ENCODE measurements around a stretch of chr1.

- CAGE, long polyA plus RNA = no peak
- RRBS = 69% methylated on average over 4 of the region's 15 CpGs
These were observed 66.4 kb upstream of the LRRN2 start for GRCh38 chr1:204751869-204752315.

DNA sequence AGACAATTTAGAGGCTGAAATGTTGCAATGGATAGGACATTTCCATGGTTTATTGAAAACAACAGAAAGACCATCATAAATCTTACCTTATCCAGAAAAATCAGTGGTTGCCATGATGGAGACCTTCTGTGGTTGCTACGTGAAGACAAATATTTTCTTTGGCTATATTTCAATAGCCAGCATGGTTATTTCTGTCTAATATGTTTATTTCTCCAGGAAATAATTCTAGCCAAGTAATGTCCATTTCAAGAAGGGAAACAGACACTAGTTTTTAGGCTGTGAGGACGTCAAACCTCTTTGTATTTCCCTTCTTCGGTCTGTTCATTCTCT, 7.0 kb upstream of the NFASC start:
- CAGE, long polyA plus RNA = no peak
- RRBS = no CpG with 5 or more reads among the region's 3 CpGs

- CAGE, long polyA plus RNA = no peak
- RRBS = no CpG with 5 or more reads among the region's 5 CpGs
These were observed 52.4 kb upstream of the CNTN2 start for GRCh38 chr1:204990534-204991097.

DNA sequence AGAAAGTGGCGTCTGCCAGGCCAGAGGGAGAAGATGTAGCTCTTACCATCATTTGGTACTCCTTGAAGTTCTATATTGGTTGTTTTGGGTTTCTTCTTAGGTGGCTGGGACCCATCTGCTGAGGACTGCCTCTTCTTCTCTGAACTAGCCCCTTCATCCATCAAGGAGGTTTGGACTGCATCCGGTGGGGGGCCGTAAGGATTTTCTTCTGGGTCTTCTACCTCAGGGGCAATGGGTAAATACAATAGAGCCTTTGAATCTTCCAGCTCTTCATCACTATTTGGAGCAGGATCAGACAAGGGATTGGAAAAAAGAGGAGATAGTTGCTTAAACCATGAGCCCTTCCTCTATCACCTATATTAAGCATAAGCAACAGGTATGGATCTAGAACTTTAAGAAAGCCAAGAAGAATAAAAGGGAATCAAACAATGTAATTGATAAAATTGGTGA, 12.4 kb upstream of the TMEM81 start:
- CAGE, long polyA plus RNA = no peak
- RRBS = no CpG with 5 or more reads among the region's 3 CpGs

DNA sequence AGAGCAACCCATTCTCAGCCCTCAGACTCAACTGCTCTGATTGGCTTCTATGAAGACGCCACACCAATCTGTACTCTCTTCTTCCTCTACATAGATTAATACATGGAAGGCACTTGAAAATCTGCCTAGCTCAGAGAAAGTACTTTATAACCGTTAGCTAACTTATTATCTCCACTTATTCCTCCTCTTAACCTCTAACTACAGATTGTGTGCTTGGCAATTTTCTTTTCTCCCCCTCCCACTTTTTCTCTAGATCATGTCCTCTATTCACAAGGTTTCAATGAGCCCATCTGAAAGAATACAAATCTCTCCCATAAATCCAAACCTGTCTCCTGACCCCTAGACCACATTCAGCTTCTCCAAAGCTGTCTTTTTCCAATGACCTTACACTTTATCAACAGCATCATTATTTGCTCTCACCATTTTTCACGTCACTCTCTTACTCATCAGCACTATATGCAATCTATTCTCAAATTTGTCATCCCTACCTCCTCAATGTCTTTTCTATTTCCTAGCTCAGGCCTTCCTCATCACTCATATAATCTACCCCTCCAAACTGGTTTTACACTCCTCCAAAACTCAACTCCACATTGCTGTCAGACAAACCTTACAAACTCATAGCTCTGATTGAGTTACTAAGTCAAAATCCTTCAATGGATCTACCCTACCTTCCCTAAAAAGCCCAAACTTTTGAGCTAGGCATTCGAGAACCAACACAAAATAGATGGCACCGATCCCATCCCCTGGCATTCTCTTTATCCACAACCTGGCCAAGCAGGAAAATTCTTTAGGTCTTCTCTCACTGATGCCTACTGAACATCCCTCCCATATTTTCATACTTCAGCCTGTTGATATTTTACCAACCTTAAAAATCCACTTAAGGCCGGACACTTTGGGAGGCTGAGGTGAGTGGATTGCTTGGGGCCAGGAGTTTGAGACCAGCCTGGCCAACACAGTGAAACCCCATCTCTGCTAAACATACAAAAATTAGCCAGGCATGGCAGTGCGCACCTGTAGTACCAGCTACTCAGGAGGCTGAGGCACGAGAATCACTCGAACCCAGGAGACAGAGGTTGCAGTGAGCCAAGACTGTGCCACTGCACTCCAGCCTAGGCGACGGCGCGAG, 1.8 kb downstream of the RBBP5 start:
- CAGE, long polyA plus RNA = no peak
- RRBS = no CpG with 5 or more reads among the region's 13 CpGs

DNA sequence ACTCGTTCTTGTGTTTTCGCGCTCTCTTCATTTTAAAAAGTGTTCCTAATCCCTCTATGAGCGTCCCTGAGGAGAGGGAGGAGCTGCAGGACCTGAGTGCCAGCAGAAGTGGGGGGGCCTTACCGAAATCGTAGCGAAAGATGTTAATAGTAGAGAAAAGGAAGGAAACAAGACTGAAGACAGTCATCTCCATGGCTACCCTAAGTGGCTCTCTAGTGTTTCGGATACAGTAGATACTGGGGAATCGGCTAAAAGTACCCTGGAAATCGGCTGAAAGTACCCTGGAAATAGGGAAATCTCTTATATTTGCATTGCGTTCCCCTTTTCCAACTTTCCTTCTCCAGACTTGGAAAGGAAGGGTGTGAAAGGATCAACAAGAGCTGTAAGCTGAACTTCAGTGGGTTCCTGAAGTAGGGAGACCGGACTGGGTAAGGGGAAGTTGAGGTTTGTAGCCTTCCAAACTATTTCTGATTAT, 423 bp upstream of the DSTYK start:
- CAGE, long polyA plus RNA = no peak
- RRBS = no CpG with 5 or more reads among the region's 12 CpGs

- CAGE, long polyA plus RNA = no peak
- RRBS = no CpG with 5 or more reads among the region's 6 CpGs
These were observed 33.7 kb downstream of the TMCC2 start for GRCh38 chr1:205261510-205261774.

GRCh38 chr1:205283566-205284176, 37.9 kb downstream of the NUAK2 start:
- CAGE, long polyA plus RNA = no peak
- RRBS = no CpG with 5 or more reads among the region's 9 CpGs

DNA sequence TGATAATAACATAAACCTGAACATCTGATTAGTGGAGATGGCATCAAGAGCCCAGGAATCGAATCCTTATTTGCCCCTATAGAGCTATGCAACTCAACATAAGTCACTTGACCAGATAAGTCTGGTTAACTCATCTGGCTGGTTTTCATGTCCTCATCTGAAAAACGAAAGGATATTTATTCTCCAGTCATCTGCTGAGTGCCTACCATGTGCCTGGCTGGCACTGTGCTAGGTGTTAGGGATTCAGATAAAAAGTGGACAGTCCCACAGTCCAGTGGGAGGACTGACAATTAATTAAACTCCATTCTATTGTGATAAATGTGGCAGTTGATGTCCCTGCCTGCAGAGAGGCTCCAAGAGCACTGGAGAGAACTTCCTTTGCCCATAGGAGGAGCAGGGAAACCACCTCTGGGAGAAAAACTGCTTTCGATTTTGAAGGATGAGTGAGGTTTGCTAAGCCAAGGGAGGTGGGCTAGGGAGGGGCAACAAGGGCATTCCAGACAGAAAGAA, 5.4 kb downstream of the NUAK2 start:
- CAGE, long polyA plus RNA = no peak
- RRBS = no CpG with 5 or more reads among the region's 3 CpGs

DNA sequence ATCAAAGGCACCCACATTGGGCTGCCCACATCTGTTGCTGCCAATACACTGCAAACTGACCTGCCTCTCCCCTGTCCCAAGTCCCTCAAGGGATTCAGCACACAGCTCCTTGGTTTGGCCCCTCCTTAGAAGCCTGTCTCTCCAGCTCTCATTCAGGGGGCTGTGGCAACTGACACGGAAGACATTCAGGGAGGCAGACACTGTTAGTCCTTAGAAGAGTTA, 19.1 kb upstream of the KLHDC8A start:
- CAGE, long polyA plus RNA = no peak
- RRBS = no CpG with 5 or more reads among the region's 1 CpG

- CAGE, long polyA plus RNA = no peak
- RRBS = no CpG with 5 or more reads among the region's 9 CpGs
These were observed 13.8 kb upstream of the LEMD1 start for GRCh38 chr1:205435365-205436440.

GRCh38 chr1:205455305-205455777, 504 bp downstream of the BLACAT1 start:
- CAGE, long polyA plus RNA = no peak
- RRBS = 5% methylated on average over 2 of the region's 17 CpGs

DNA sequence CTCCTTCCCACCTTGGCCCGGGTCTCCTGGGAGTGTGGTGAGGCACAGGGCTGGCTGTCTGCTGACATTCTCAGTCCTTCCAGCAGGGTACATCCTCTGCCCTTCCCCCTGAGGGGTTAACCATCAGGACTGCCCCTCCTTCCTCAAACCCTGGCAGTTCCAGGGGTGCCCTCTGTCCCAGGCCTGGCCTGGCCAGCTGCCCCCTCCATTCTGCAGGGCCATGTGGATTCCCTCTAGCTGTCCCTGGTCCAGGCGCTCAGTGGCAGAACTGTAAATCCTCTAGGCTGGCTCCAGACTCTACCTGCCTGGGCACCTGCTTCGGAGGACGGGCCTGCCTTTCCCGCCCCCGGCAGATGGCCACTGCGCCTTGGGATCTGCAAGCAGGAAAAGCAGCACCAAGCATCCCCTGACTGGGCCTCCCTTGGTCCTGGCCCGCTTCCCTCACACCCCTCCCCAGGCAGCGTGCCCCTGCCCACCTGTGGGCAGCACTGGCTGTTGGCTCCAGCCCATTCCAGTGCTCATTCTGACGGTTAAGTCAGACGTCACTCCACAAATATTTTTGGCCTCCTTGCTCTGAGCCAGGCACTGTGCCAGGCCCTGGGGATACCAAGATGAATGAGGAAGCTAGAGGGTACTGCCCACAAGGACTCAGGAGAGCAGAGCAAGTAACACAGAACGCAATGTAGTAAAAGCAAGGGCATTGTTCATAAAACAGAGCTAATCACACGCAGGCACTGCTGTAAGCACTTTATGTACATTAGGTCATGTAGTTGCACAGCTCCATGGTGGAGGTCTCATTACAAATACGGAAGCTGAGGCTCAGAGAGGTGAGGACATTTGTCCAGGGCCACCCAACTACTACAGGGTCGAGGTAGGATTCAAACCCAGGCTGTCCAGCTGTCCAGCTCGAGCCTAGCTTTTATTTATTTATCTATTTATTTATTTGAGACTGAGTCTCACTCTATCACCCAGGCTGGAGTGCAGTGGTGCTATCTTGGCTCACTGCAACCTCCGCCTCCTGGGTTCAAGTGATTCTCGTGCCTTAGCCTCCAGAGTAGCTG, 22.0 kb upstream of the BLACAT1 start:
- CAGE, long polyA plus RNA = no peak
- RRBS = no CpG with 5 or more reads among the region's 18 CpGs

GRCh38 chr1:205565689-205566318, 3.0 kb upstream of the MFSD4A start:
- CAGE, long polyA plus RNA = no peak
- RRBS = no CpG with 5 or more reads among the region's 5 CpGs

GRCh38 chr1:205616284-205616970, 15.4 kb downstream of the ELK4 start:
- CAGE, long polyA plus RNA = no peak
- RRBS = no CpG with 5 or more reads among the region's 2 CpGs

GRCh38 chr1:205619510-205619709, 12.4 kb downstream of the ELK4 start:
- CAGE, long polyA plus RNA = no peak
- RRBS = no CpG with 5 or more reads among the region's 3 CpGs

DNA sequence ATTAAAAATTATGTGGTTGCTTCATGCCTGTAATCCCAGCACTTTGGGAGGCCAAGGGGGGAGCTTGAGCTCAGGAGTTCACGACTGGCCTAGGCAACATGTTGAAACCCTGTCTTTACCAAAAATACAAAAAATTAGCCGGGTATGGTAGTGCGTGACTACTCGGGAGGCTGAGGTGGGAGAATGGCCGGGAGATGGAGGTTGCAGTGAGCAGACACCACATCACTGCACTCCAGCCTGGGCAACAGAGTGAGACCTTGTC, 2.1 kb downstream of the ELK4 start:
- CAGE, long polyA plus RNA = no peak
- RRBS = no CpG with 5 or more reads among the region's 5 CpGs

DNA sequence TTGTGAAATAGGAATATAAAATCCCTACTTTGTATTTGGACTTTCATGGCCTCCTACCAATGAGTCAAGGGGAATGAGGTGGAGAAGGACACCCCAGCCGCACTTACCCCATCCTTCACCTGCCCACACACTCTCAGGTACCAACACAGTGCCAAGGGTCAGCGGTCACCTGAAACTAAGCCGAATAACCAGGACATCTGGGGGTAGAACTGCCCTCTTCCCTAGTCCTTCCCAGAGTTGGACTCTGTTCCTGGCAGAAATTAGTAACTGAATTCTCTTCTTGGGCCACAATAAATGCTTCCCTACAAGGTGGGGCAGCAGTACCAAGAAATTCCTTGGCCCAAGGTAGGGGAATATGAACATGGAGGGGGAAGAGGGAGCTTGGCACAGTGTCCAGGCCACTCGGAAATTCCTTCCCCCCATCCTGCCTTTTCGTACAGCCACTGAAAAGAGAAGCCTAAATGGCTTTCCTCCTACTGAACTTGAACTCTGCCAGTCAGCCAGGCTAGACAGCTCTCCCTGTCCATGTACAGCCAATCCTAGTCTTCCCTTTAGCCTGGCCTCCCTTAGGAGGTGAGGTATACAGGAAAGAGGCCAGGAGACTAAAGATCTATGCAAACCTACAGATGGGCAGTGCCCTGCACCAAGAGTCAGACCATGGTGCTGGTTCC, 7.2 kb downstream of the SLC45A3 start:
- CAGE, long polyA plus RNA = no peak
- RRBS = no CpG with 5 or more reads among the region's 5 CpGs

DNA sequence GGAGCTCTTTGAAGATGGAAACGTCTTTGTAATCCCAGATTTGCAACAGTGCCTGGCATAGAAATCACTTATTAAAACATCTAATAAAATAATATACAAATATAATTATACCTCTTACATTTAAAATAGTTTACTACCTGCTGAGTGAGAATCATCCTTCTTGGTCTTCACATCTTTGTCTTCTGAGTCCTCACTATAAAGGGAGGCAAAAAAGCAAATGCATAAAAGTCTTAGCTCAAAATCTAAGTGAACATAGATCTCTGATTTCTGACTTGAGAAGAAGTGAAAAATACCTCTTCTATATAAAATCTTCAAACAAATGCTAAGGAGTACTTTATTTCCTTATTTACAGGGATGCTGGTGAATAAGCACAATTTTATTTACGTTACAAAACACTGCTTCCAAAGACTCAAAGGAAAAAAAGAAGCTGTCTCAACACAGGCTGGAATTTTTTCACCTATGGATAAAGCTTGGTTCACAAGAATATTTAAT, 26.1 kb downstream of the NUCKS1 start:
- CAGE, long polyA plus RNA = no peak
- RRBS = no CpG with 5 or more reads among the region's 2 CpGs

GRCh38 chr1:205805233-205805760, 7.7 kb downstream of the SLC41A1 start:
- CAGE, long polyA plus RNA = no peak
- RRBS = no CpG with 5 or more reads among the region's 2 CpGs